Bile duct (tissue), 1 donor: ENCODE measurements around a stretch of chr6.

- PRO-cap = no peak
Observed at GRCh38 chr6:34544820-34545332, 11.3 kb downstream of the SPDEF start.

GRCh38 chr6:34596755-34597603 lies 40.9 kb upstream of the SPDEF start:
- PRO-cap = no peak

GRCh38 chr6:34618516-34619175 lies 62.5 kb upstream of the SPDEF start:
- PRO-cap = no peak

GRCh38 chr6:34855256-34856213 lies 32.3 kb downstream of the TAF11 start:
- PRO-cap = no peak

- PRO-cap = no peak
Observed at GRCh38 chr6:34890385-34890978, 1.4 kb downstream of the ANKS1A start.

DNA sequence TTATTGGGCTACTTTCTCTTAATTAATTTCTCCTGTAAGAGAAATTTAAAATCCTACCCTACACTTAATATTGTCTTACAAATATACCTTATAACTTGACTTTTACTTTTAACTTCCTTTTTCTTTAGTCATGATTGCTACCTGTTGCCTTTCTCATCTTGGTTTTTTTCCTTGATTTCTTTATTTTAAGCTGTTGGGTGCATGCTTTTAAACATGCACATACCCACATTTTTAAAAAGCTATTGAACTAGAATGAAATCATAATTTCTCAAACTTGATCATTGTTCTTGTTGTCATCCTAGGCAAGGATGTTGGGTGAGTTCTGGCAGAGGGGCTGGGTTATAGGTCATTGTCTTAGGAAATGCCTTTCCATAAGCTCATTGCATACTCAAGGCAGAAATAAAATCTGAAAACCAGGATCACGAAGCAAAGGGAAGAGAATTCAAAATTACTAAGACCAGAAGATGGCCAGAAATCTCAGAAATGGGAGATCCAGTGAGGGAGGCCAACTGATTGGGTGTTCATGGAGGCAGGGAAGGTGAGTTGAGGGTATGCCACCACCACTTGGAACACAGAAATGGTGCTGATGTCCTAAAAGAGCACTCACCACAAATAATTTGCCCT lies 114.3 kb downstream of the TCP11 start:
- PRO-cap = no peak

GRCh38 chr6:35280804-35281345 lies 16.7 kb upstream of the DEF6 start:
- PRO-cap = no peak

- PRO-cap = no peak
Observed at GRCh38 chr6:35371765-35372034, 29.3 kb downstream of the PPARD start.

DNA sequence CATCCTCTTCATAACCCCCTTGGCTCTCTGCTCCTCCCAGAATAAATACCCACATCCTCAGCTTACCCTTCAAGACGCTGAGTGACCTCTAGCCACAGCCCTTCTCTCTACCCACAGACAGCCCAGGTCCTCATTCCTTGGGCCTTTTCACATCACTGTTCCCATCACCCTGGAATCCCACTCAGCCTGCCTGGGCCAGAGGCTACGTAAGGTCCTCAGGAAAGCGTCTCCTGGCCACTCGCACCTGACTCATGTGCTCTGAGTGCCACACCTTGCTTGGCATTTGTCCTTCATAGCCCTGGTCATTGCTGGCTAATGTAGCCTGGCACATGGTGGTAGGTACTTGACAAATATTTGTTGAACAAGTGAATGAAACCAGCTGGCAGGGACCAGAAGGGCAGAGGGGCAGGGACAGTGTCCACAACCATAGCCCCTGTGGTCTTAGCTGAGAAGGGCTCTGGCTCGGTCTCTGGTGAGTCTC lies 50.7 kb upstream of the FANCE start:
- PRO-cap = no peak

DNA sequence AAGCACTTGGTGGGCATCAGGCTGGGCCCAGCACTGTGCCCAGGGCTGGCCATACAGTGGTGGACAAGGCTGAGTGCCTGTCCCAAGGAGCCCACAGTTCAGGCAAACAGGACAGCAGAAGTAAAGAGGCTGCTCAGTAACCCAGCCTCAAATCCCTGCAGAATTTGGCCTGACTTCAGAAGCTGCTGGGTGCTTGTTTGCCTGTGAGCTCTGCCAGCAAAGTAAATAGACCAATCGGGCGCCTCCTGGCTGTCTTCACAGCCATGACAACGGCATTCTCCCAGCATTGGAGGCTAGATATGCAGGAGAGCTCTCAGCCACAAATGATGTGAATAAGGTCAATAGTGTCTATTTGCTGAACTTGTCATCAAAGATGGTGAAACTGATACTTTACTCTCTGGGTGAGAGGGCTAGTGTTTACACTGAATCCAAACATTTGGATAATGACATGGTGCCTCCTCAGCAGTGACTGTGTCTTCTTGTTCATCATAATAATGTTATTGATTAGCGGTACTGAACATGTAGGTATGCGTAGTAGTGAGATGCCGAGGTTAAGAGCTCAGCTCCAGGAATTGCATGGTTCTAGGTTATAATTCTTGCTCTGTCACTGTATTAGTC lies 36.9 kb upstream of the FANCE start:
- PRO-cap = no peak

GRCh38 chr6:35485370-35485977 lies 11.4 kb downstream of the TEAD3 start:
- PRO-cap = no peak

- PRO-cap = bidirectional peak, plus-strand start at chr6:35486627, minus-strand start at chr6:35486370
Observed at GRCh38 chr6:35485978-35487007, 10.6 kb downstream of the TEAD3 start.

DNA sequence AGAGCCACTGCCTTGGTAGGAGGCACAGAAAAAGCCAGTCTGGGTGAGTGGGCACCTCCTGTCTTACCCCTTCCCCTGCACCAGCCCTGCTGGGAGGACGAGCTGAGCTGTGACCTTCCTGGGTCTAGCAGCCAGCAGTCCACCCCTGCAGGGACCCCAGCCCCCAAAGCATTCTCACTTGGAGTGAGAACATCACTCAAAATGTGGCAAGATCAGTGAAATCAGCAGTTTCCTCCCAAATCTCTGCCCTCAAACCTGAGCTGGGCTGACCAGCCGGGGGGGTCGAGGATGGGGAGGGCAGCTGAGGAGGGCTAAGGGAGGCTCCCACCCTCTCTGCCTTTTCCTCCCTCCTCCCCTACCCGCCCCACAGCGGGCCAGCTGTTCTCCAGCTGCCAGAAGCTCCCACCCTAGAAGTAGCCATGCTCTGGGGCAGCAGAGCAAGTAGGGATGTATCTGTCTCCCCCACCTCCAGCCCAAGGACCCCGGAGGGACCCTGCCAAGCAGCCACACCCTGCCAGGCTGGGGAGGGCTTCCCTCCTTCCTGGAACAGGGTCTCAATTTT lies 4.8 kb downstream of the TEAD3 start:
- PRO-cap = no peak

DNA sequence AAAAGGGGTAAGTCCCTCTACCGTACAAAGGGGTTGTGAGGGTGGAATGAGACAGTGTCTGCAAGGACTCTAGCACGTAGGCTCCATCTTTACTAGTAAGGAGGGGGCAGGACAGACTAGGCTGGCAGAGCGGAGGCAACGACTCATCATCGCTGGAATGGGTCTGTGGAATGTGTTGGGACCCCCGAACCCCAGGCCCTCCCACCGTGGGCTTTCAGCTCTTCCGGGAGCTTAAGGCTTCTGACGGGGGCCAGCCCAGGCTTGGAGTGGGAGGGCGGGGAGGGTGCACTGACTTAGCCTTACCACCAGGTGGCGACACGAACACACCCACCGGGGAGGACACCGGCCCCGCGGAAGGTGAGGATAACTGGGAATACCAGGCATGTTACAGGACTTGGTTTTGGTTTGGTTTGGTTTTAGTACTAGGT lies 10.0 kb upstream of the TULP1 start:
- PRO-cap = no peak

- PRO-cap = no peak
Observed at GRCh38 chr6:35543354-35543930, 30.7 kb upstream of the TULP1 start.

DNA sequence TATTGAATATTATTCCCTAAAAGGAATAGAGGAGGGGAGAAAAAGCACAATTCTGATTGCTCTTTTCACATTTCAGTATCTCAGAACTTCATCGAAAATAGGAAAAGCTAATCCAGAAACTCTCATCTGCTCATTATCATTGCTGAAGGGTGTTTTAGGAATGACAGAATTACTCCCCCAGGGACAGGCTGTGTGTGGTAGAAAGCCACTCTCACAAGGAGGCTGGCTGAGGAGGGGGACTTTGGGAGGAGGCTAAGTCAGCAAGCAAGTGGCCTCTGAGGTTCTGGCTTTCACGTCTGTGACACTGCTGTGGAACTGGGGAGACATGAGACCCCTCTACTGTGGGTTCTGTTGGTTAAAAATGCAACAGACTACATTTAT lies 62.3 kb upstream of the TULP1 start:
- PRO-cap = no peak

DNA sequence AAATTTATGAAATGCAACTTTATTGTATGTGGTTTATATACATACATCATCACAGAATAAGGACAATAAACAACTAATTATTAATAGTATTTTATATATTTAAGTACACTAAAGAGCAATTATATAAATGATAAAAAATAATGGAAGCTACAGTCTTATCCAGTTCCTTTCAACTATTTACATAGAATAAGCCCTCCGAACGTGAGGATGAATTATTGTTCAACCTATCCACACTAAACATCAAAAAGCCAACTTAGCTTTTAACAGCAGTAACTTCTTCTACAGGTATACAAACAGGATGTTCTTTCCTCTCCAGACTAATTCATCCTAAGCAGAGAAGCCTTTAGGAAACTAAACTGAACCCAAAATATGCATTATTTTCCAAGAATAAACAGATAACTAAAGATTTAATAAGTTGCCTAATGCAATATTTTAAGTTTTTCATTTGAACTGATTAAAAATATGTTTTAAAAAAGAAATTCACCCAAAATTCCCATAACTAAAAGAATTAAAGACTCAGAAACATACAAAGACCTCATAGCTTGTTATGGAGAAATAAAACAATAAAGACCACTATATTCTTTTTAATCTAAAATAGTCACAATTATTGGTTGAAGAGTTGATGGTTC lies 2.2 kb downstream of the FKBP5 start:
- PRO-cap = no peak

- PRO-cap = no peak
Observed at GRCh38 chr6:35831252-35832157, 26.4 kb downstream of the LHFPL5 start.

GRCh38 chr6:35869089-35870152 lies 51.5 kb downstream of the SRPK1 start:
- PRO-cap = no peak

- PRO-cap = no peak
Observed at GRCh38 chr6:36099625-36100574, 30.4 kb upstream of the MAPK13 start.